GM12891 (cell line): Measurements from ENCODE around the genes SHC2 and KISS1R.

GRCh38 chr19:295543-296159 lies 4.4 kb upstream of the PLPP2 start:
- RRBS = 88% methylated on average over 3 of the region's 13 CpGs

- RRBS = 81% methylated on average over 7 of the region's 38 CpGs
Observed at GRCh38 chr19:383817-384348, 8.1 kb upstream of the THEG start.

DNA sequence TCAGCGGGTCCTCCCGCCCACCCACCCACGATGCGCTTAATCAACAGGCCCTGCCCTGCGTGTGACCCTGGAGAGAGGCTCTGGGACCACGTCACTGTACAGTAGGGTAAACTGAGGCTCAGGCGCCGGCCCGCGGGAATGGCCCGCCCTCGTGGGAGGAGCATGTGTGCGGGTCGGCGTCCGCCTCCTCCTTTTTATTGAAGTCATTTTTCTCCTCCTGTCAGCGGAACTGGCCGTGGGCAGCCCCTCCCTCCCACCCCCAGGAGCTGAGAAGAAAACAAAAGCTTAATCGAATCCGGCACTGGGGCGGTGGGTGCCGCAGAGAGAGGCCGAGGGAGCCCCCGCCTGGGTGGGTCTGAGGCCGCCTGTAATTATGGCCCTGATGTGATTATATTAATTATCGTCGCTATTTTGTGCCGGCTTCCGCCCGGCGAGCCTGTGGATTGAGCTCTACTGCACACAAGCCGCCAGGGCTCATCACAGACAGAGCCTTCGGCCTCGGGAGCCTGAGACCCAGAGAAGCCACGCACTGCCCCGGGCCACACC lies 7.0 kb downstream of the C2CD4C start:
- RRBS = no CpG with 5 or more reads among the region's 36 CpGs

GRCh38 chr19:460498-461507 lies at the start of gene SHC2:
SHC2 (minus strand) TSS chr19:461033.
- RRBS = 11% methylated on average over 61 of the region's 129 CpGs

DNA sequence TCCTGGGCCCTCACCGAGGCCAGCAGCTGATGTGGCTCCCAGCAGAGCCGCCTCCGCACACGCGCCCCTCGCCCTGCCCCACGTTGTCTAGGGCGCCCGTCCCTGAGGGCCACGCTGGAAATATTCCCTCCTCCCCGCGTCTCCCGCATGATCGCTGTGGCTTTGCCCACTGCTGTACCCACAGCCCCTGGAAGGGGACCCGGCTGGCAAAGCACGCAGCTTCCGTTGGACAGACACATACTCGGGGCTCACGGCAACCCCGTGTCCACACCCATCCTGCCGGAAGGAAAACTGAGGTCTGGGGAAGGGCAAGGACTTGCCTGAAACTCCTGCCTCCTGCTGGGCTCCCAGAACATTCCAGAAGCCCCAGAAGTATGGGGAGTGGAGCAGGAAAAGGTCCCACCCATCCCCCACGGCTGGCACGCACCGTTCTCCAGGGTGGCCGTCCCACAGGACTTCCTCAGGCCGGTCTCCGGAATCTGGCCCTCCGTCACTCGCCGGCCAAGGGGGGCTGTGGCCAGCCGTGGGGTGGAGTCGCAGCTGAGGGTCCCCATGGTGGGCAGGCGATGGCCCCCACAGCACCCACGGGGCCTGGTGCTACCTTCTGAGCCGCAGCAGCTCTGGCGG lies 476 bp downstream of the ODF3L2 start:
- RRBS = 54% methylated on average over 6 of the region's 36 CpGs

DNA sequence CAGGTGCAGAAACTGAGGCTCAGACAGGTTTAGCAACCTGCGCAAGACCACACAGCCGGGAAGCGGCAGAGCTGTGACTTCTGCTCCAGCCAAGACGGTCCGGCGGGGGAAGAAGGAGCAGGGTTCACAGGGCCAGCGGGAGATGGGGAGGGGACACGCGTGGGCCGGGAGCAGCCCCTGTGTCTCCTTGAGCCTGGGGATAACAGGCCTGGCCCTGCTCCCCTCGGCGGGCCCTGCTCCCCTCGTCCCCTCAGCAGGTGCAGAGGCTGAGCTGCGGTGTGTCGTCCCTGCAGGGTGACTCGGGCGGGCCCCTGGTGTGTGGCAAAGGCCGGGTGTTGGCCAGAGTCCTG lies 5.5 kb downstream of the GZMM start:
- RRBS = 62% methylated on average over 2 of the region's 18 CpGs

GRCh38 chr19:551035-551684 lies 7.3 kb downstream of the GZMM start:
- RRBS = no CpG with 5 or more reads among the region's 36 CpGs

DNA sequence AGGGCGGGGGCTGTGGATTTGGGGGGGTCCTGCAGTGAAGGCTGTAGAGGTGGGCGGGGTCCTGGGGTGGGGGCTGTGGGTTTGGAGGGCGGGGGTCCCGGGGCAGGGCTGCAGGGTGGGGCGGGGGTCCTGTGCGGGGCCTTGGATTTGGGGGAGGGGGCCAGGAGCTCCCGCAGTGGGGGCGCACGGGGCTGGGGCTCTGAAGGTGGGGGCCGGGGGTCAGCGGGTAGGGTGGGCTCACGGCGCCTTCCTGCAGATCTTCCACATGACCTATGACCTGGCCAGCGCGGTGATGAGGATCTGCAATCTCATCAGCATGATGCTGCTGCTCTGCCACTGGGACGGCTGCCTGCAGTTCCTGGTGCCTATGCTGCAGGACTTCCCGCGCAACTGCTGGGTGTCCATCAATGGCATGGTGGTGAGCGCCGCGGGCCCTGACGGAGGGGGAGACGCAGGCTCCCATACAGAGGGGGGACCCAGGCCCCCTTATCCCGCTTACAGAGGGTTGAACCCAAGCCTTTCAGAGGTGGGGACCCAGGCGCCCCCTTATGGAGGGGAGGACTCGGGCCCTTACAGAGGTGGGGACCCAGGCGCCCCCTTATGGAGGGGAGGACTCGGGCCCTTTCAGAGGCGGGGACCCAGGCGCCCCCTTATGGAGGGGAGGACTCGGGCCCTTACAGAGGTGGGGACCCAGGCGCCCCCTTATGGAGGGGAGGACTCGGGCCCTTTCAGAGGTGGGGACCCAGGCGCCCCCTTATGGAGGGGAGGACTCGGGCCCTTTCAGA lies 15.3 kb downstream of the HCN2 start:
- RRBS = no CpG with 5 or more reads among the region's 35 CpGs

DNA sequence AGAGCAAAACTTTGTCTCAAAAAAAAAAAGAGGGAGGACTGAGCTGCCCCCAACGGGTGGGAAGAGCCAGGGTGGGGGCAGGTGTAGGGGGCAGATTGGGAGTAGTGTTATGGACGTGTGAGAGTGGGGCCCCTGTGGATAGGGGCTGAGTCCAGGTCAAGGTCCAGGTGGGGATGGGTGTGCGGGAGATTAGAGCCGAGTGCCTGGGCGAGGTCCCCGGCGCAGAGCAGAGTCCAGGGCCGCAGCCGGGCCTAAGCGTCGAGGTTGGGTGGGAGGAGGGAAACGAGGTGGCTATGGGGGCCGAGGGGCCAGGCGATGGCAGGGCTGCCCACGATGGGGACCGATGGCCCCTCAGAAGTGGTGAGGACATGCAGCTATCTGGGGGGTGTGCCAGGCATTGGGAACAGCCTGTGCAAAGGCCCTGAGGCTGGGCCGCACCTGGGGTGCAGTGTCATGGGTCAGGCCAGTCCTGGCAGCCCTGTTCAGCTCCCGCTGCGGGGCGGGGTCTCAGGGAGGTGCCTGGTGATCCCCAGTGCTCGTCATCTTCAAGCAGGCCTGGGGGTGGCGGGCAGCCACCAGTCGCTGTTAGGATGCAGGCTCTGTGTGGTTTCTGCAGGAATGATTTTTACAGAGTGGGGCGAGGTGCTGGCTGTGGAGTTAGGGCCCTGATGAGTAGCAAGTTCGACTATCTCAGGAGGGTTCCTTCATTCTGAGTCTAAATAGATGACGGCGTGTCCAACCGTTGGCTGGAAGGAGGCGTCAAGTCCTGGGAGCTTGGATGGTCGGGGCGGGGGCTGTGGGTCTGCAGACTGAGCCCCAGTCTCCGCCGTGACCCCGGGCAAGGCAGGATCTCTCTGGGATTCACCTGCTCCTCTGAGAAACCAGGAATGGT lies 12.2 kb upstream of the MISP start:
- RRBS = no CpG with 5 or more reads among the region's 34 CpGs

DNA sequence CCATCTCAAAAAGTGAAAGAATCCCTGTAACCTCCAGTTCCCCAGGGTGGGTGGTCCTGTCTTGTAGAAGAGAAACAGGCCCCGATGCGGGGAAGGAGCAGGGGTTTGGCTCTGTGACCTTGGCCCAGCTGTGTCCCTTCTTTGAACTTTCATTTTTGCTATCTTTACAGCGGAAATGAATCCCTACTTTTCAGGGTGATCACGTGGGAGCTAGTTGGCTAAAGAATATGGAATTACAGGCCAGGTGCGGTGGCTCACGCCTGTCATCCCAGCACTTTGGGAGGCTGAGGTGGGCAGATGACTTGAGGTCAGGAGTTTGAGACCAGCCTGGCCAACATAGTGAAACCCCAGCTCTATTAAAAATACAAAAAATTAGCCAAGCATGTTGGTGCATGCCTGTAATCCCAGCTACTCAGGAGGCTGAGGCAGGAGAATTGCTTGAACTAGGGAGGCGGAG lies 5.7 kb upstream of the MISP start:
- RRBS = no CpG with 5 or more reads among the region's 7 CpGs

DNA sequence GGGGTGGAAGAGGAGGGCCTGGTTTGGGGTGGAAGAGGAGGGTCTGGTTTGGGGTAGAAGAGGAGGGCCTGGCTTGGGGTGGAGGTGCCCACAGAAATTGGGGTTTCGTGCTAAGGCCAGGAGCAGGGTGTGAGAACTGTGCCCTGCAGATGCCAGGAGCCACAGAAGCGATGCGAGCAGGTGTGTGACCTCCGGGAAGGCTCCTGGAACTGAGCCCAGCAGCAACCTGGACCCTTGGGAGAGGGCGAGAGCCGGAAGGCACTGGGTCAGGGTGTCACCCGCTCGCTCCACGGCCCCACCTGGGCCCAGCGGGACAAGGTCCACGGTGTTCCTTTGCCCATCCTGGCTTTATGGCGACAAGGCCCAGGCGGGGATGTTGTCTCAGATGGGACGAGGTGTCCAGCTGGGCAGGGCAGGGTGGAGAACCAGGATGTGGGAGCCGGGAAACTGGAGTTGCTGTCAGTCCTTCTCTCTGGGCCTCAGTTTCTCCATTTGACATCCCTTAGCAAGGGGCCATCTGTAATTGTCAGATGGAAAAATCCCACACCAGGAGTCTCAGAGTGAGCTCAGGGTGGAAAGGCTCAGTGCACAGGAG lies 4.2 kb downstream of the MISP start:
- RRBS = 93% methylated on average over 3 of the region's 15 CpGs

- RRBS = 78% methylated on average over 7 of the region's 12 CpGs
Observed at GRCh38 chr19:781082-781449, 16.2 kb upstream of the PTBP1 start.

GRCh38 chr19:800162-800897 lies 3.1 kb downstream of the PTBP1 start:
- RRBS = no CpG with 5 or more reads among the region's 19 CpGs

DNA sequence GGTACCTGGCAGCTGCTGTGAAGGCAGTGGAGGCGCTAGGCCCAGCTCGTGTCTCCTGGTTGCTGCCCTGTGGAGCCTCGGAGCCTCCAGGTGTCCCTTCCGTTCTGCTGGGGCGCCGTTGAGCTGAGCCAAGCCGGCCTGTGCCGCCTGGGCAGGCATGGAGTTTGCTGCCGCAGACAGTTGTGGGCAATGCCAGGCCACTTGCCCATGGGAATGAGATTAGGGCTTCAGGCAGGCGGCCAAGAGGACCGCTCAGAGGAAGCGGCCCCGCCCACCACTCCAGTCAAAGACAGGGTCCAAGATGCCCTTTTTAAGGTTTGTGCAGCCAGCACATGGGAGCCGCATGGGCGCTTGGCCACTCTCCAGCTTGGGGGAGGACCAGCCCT lies 4.0 kb downstream of the PTBP1 start:
- RRBS = no CpG with 5 or more reads among the region's 15 CpGs

GRCh38 chr19:805301-806316 lies 8.4 kb downstream of the PTBP1 start:
- RRBS = 91% methylated on average over 36 of the region's 90 CpGs

GRCh38 chr19:879776-880464 lies 13.1 kb downstream of the MED16 start:
- RRBS = 96% methylated on average over 6 of the region's 35 CpGs

DNA sequence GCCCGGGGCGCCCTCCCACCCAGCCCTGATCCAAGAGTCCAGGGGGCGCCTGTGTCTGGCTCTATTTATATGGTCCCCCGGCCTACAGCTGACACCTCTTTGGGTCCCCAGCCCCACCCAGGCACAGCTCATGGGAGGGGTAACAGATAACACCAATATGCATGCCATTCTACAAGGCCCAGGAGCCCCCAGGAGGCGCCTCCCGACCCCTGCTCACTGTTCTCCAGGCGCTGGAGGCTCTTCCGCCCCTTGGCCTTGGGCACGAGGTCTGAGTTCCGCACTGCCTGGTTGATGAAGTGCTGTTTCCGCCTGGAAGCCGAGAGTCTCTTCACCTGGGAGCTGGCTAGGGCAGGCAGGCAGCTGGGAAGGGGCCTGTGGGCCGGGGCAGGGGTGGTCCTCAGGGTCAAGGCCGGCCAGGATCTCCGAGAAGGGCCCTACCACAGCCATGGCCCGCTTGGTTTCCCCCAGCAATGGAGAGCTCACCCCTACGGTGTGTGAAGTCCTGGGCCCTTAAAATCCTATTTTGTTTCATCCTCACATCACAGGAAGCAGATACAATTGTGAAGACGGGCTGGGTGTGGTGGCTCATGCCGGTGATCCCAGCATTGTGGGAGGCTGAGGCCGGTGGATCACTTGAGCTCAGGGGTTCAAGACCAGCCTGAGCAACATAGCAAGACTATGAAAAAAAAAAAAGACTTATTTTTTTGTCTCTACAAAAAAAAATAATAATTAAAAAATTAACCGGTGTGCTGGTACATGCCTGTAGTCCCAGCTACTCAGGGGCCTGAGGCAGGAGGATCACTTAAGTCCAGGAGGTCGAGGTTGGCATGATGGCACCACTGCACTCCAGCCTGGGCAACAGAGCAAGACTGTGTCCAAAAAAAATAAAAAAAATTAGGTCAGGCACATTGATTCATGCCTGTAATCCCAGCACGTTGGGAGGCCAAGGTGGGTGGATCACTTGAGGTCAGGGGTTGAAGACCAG lies 9.1 kb upstream of the MED16 start:
- RRBS = 100% methylated on average over 2 of the region's 23 CpGs

DNA sequence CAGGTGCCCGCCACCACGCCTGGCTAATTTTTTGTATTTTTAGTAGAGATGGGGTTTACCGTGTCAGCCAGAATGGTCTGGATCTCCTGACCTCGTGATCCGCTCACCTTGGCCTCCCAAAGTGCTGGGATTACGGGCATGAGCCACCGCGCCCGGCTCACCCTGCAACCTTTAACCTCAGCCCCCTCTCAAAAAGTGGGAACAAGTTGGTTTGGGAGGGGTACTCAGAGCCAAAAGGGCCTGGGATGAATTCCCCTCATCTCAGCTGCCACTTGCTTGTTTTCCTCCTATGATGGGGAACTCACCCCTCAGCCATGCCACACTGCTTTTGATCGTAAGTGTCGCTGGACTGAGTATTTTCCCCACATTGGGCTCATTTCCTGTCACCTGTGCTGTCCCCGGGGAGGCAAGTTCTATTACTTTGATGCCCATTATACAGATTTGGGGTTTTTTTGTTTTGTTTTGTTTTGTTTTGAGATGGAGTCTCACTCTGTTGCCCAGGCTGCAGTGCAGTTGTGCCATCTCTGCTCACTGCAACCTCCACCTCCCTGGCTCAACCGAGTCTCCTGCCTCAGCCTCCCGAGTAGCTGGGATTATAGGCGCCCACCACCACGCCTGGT lies 6.5 kb downstream of the R3HDM4 start:
- RRBS = no CpG with 5 or more reads among the region's 16 CpGs

DNA sequence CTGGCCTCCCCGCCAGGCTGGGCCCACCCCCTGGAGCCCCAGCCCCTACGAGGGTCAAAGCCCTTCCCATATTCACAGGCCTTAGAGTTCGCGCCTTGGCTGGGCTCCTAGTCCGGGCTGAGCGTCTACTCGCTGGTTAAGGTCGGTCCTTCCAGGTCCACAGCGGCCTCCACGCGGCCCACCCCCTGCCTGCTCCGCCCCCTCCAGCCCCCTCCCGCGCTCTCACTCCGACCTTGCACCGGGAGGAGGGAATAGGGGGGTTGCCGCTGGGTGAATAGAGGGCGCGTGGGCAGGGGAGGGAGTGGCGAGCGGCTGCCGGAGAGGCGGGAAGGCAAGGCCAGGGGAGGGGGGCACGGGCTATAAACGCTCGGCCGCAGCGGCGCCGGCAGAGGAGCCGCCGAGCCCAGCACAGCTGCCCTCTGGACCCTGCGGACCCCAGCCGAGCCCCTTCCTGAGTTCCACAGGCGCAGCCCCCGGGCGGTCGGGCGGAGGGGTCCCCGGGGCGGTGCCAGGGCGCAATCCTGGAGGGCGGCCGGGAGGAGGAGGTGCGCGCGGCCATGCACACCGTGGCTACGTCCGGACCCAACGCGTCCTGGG lies at the start of gene KISS1R:
TSS of gene KISS1R (plus strand) at position 388 of the 597 bp plus-strand sequence.
- RRBS = 1% methylated on average over 27 of the region's 52 CpGs

DNA sequence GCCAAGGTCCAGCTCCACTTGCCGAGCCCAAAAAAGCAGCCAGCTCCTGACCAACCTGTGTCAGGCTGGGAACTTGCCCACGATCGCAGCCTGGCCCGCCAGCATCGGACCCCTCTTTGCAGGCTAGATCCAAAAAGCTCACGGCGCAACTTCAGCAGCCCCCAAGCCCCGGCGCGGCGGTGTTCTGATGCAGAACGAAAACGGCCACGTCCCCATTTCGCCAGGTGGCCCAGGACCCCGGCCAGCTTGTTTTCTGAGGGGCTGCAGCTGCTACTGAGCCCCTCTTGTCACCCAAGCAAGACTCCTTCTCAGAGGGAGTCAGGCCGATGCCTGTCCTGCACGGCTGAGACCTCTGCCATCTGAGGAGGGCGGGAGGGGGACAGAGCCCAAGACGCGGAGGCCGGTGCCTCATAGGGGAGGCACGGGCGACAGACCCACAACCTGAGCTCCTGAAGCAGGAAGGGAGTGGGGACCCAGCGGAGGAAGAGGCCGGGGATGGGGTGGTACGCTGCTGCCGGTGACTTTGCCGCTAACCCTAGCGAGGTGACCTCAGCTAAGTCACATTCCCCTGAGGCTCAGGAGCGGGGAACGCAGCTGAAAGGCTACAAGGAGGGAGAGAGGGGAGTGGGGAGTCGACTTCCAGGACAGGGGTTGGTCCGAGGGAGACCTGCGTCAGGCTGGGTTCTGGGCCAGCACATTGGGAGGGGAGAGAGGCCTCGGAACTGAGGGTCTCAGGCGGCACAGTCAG lies 1.1 kb downstream of the TMEM259 start:
- RRBS = 47% methylated on average over 14 of the region's 37 CpGs